ENCODE results near the genes CBX8 and TBC1D16.

DNA sequence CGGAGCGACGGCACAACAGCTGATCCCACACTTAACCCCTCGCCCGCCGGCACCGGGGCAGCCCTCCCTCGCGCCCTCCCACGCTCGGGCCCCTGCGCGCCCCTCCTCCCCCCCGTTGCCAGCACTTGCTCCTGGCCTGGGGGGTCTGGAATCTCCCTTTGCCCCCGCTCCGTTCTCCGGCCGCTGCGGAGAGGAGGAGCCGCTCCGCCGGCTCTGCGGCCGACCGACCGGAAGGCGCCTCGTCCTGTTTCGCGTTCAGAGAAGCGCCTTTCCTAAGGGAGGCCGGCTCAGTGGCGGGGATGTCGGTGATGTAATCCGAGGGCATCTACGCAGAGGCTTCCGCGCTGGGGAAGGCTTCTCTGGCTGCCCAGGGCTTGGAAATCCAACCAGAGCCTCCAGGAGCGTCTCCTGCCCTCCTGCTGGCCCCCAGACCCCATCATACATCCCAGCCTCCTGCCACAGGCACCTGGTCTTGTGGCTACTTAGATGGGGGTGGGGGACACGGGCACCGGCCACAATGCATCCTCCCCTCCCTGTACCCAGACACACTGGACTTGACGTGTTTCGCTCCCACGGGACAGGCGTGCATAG is 109.3 kb downstream of the ENGASE start:
- PRO-cap = no peak

- PRO-cap = no peak
Observed at GRCh38 chr17:79372766-79373172, 238.1 kb downstream of the RBFOX3 start.

- PRO-cap = no peak
Observed at GRCh38 chr17:79607738-79608478, 2.9 kb downstream of the RBFOX3 start.

DNA sequence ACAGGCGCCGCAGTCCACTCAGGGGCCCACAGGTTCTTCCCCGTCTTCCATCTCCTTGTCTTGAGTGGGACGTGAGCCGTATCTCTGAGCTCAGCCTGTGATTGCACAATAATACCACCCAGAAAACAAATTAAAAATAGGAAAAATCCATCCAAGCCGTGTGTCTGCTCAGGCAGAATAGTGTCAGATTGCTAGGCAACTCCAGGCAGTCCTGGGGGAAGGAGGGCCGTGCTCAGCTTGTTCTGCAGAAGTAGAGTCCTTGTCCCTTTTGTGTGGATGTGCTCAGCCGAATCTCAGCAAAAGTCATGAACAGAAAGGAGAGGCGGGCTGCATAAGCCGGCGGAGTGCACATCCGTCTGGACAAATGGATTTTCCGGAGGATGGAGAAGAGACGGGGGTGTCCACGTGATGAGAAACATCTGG is 7.4 kb upstream of the RBFOX3 start:
- PRO-cap = no peak

GRCh38 chr17:79715280-79715877 is 15.4 kb upstream of the ENPP7 start:
- PRO-cap = no peak

- PRO-cap = no peak
Observed at GRCh38 chr17:79741877-79742369, 11.2 kb downstream of the ENPP7 start.

DNA sequence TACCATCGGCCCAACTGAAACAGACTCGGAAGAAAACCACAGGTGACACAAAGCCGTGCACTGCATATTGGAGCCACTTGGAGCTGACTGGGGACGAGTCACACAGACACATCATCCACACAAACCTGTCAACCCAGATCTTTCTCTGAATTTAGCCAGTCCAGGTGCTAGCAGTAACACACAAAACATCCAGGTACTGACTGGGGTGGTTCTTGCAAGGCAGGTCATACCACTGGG is 14.8 kb downstream of the ENPP7 start:
- PRO-cap = no peak

DNA sequence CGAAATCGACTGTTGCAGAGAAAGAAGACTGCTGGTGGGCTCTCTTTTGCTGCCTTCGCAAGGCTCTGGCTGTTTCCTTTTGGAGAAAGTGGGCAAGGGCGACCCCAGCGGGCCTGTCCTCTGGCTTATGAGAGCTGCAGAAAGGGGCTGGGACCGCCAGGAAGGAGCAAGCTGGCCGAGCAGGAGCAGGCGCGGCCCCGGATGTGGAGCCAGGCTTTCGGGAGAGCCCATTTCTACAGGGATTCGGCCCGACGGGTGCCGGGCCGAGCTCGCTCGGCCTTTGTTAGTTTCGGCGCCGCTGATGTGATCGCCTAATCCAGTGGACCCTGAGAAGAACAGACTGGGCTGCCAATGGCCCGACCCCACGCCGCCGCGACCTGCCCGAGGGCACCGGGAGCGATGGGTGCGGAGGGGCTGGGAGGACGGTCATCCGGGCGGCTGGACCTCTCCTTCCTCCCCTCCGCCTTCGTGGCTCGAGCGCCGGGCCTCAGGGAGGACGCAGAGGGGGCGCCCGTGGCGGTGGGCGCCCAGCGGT is 7.4 kb downstream of the CBX8 start:
- PRO-cap = no peak

GRCh38 chr17:79793034-79794182 is 3.5 kb downstream of the CBX8 start:
- PRO-cap = no peak

DNA sequence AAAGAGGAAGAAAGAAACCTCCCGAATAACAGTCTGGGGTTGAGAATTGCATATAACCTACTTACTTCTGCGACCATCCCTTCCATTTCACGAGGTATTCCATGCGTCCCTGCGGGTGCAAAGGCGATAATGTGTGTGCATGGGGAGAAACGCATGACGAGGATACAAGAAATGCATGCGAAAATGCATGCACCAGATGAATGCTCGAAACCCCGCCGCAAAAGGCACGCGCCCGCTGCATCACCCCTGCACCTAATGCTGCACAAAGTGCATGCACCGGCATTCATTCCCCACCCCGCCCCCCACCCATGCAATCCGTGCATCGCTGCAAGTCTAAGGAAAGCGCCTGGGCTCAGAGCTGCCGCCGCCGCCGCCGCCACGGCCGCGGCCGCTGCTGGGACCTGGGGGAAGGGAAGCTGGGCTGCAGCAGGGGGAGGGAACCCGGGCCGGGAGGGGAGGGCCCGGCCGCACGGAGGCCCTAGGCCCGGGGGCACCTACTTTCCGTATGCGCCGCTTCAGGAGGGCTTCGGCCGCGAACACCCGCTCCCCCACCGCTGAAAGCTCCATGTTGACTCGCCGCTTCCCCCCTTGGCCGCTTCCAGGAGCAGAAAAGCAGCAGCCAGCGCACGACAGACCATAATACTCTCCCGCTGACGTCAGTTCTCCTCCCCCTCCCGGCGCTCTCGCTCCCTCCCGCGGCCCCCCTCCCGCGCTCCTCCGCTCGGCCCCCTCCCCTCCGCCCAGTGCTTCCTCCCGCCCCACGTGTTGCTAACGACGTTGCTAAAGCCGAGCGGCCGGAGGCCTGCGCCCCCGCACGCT is at the start of gene CBX8:
Gene CBX8, minus strand, starts transcription at position 646 of the 819 bp plus-strand sequence.
- PRO-cap = bidirectional peak, plus-strand start outside the sequence, minus-strand start at position 590 of the sequence

- PRO-cap = no peak
Observed at GRCh38 chr17:79835914-79836587, 3.2 kb downstream of the CBX4 start.

DNA sequence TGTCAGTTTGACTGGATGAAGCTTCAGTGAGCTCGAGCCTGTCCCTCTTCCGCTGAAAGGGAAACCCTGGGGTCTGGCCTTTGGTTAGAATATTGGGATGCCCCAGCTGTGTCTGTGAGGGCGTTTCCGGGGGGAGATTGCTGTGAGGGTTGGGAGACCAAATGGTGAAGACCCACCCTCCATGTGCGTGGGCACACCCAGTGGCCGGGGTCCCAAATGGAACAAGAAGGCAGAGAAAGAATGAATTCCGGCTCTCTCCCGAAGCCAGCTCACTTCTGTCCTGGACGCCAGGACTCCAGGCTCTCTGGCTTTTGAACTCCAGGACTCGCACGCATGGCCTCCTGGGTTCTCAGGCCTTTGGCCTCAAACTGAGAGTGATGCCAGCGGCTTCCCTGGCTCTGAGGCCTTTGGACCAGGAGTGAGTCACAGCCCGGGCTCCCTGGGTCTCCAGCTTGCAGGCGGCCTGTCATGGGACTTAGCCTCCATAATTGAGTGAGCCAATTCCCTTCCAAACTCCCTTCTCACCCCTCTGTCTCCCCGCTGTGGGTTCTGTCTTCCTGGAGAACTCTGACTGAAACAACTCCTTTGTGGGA is 49.6 kb upstream of the CBX4 start:
- PRO-cap = no peak

DNA sequence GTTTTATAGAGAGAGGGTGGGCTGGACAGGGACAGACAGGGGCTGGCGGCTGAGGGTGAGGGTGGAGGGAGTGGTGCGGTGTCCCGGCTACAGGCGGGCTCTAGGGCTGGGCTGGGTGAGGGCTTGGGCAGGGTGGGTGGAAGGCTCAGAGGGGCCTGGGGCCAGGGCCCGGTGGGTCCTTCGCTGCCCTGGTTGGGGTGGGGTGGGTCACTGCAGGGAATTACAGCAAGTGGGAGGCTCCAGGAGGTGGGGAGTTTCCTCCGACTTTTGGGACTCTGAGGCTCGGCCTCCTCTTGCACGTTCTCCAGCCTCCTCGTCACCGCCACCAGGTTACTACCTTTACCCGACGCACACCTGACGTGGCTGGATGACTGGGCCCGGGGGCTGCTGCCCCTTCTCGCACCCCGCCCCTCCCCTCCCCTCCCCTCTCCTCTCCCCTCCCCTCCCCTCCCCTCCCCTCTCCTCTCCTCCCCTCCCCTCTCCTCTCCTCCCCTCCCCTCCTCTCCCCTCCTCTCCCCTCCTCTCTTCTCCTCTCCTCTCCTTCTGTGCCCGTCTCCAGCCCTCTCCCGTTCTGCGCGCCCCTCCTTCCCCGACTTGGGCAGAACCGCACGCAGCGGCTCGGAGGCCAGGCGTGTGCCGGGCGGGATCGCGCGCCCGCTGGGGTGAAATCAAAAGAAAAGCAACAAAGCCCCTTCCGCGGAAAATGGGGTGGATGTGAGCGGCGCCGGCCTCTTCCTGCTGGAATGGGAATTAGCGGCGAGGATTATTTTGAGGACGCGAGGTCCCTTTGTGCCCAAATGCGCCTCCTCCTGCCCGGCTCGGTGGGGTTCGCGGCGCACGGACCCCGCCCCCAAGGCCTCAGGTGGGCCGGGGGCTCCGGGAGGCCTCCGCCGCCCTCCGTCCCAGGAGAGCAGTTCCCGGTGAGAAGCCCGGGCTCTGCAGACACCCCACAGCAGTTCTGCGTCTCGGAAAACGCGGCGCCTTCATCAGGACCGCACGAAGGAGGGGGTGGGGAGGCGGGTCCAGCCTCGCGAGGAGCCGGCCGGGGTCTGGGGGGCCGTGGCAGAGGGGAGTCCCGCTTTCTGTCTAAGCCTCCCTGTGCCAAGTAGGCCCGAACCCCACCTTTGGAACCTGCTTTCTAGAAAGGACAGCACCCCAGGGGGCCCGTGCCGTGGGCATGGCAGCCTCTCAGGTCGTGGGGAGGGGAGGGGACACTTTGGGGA is 90.7 kb upstream of the CBX4 start:
- PRO-cap = no peak

- PRO-cap = no peak
Observed at GRCh38 chr17:79933876-79934189, 94.6 kb upstream of the CBX4 start.

GRCh38 chr17:79942411-79943576 is 92.9 kb downstream of the TBC1D16 start:
- PRO-cap = no peak

- PRO-cap = no peak
Observed at GRCh38 chr17:79951843-79952406, 83.7 kb downstream of the TBC1D16 start.

GRCh38 chr17:80002535-80003075 is 33.1 kb downstream of the TBC1D16 start:
- PRO-cap = no peak

DNA sequence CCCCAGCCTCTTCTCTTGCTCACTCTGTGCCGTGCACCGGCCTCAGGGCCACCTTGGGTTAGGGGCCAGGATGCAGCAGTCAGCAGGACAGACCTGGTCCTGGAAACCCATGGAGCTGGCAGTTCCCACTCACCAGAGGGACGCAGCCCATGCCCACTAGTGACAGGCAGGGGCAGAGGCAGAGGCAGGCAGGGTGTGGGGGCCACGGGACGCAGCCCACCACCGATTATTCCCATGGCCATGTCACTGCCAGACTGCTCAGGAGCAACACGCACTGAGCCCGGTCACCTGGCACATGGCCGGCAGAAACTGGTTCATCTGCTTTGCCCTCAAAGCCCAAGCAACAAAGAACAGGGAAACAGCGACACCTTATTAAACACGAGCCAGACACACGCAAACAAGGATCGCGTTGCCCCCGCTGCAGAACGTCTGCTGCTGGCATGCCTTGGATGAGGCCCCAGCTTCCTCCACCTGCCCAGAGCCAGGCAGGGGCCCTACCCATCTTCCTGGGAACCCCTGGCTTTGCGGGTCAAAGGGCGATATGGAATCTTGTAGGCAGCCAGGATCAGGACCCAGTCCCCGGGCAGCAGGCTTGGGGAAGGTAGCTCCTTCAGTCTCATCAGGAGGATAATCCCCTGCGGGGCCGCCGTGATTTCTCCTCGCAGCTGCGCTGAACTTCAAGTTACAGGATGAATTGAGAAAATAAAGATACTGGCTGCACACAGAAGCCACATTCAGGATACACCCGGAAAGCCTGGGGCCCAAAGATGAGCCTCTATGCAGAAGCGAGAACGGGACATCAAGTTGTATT is 4.9 kb downstream of the TBC1D16 start:
- PRO-cap = no peak

DNA sequence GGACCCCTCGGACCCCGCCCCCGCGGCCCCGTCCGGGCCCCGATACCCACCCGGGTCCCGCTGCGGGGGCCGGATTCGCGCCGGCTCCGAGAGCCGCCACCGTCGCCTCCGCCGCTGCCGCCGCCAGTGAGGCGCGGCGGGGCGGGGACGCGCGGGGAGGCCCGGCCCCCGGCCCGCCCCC is at the start of gene TBC1D16:
Gene TBC1D16, minus strand, starts transcription at position 128 of the 181 bp plus-strand sequence.
- PRO-cap = bidirectional peak, plus-strand start outside the sequence, minus-strand start at position 128 of the sequence

DNA sequence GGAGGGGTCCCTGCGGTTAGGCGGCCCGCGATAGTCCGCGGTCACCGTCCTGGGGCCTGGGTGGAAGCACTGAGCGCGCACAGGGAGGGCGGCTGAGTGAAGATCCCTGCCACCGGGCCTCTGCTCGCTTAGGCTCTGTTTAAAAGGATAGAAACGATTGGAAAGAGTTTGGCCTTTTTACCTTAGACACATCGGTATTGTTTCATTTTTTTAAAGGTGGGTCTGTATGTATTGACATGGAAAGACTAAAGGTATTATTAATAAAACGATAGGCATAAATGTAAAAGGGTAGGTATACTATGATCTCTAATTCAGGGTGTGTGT is 715 bp downstream of the CCDC40 start:
- PRO-cap = no peak

All from sternocleidomastoid (tissue), 1 donor.